ENCODE measurements around a stretch of chr7.

DNA sequence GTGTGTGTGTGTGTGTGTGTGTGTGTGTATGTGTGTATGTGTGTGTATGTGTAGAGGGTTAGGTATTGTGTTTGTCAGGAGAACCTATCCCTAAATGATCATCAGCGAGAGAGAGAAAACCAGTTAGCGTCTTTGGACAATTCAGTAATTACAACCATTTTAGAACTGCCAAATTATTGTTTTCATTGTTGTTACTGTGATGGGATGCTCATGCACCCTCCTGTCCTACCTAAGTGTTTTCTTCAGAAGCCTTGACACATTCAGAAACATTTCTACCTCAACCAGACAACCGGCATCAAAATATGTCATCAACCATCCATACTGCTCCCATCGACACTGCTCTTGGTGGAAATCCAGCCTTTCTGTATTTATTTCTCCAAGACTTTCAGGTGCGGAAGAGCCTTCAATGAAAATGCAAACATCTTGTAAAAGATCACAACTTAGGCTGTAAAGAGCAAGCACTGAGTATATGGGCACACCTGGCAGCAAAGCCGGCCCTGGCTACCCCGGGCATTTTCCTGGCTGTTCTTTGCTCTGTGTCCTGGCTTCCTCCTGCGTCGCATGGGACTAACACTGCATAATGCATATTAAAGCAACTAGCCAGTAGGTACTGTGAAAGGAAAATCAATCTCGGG is 10.1 kb downstream of the JAZF1 start:
- PRO-cap, result no peak

GRCh38 chr7:28409607-28410809 is 2.3 kb upstream of the CREB5 start:
- PRO-cap, result unidirectional peak, minus-strand start at chr7:28410272

DNA sequence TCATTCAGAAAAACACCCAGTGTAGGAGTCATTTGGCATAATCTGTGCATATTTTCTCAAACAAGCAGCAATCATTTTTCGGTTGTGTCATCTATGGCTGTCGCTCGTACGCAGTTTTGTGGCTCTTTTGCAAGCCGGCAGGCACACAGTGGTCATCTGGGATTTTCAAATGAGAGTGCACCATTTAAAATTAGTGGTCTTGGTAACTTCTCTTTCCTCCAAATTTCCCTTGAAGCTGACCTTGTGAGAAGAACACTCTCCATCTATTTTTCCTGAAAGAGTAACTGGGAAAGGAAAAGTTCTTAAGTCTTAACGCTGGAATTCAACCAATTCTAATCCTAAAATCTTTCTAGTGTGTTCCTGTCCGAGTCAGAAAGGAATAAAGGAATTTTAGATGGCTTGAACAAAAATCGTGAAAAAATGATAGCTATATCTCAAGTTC is 20.0 kb downstream of the CREB5 start:
- PRO-cap, result no peak

GRCh38 chr7:28619234-28619683 is 206.9 kb downstream of the CREB5 start:
- PRO-cap, result no peak

GRCh38 chr7:28956078-28957028 is 1.8 kb downstream of the TRIL start:
- PRO-cap, result unidirectional peak, plus-strand start at chr7:28956779

- PRO-cap, result no peak
Observed at GRCh38 chr7:28980485-28981004, 22.4 kb upstream of the TRIL start.

GRCh38 chr7:29193479-29194605 is 733 bp upstream of the CHN2 start:
- PRO-cap, result bidirectional peak, plus-strand start at chr7:29194509, minus-strand start at chr7:29194495

GRCh38 chr7:29197379-29198391 is 3.1 kb downstream of the CHN2 start:
- PRO-cap, result no peak

DNA sequence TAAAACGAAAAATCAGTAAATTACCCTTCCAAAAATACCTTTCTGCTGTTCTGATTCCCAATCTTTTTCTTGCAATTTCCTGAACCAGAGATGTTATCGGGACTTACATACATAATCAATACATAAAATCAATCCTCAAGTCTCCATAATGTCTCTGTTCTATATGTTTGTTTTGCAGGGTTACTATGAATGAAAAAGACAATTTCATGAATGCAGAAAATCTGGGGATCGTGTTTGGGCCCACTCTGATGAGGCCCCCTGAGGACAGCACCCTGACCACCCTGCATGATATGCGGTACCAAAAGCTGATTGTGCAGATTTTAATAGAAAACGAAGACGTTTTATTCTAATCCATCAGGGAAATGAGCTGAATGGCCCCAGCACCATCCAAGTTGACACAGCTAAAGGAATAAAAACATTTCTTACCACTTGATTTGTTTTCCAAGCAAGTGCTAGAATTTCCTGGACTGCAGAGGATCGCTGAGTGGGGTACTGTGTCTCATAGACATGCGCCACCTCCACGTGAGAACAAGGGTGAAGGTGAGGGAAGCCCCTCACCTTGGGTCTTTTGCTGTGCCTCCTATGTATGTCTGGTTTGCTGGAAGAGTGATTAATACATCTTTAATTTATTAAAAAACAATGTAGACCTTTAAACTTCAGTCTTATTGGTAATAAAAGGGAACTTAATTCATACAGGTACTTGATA is 51.1 kb upstream of the PRR15 start:
- PRO-cap, result no peak

DNA sequence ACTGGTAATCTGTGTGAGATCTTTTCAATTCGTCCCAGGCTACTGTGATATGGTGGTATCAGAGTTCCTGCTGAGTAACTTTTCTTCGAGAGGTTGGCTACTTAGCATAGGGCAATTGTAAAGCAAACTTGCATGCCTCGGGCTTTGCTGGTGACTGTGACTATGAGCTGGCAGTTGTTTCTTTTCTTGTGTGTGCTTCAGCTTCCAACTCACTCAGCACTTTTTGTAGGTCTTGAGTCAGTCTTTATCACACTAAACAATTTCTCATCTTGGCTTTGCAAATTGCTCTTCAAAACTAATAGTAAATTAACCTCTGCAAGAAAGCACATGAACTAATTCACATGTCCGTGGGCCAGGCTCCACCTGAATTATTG is 44.3 kb downstream of the PRR15 start:
- PRO-cap, result no peak

DNA sequence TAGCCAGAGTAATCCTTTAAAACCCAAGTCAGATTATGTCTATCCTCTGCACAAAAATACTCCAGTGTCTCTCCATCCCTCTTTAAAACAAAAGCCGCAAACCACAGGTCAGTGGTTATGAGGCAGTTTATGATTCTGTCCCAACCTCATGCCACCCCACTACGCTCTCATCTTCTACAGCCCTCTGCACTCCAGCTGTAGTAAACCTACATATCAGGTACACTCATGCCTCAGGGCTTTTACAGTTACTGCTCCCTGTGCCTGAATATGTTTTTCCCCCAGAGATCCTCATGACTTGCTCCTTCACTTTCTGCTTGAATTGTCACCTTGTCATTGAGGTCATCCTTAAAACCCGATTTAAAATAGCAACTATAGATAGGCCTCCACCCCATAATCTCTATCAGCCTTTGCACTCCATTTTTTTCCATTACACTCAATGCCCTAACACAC is 113.7 kb downstream of the PRR15 start:
- PRO-cap, result no peak

DNA sequence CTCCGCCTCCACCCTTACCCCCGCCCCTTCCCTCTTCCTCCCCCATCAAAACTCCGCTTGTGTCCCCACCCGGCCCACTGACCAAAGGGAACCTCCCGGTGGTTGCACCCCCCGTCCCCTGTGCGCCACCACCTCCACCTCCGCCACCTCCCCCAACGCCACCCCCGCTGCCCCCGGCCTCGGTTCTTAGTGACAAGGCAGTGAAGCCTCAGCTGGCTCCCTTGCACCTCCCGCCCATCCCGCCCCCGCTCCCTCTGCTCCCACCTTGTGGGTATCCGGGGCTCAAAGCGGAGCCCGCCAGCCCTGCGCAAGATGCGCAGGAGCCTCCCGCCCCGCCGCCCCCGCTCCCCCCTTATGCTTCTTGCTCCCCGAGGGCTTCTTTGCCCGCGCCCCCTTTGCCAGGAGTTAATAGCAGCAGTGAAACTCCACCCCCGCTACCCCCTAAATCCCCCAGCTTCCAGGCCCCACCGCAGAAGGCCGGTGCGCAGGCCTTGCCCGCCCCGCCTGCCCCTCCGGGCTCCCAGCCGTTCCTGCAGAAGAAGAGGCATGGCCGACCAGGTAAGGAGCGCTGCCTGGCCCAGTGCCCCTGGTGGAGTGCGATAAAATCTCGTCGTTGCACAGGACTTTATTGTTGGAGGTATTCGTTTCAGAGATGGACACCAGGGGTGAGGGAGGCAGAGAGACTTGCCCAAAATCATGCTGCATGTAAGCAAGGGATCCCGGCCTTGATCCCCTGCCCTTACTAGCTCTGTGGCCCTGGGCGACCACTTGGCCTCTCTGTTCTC is 77.9 kb downstream of the WIPF3 start:
- PRO-cap, result unidirectional peak, minus-strand start at position 450 of the sequence

GRCh38 chr7:29976725-29977040 is 12.9 kb downstream of the SCRN1 start:
- PRO-cap, result no peak

GRCh38 chr7:30032628-30033170 is 4.5 kb downstream of the PLEKHA8 start:
- PRO-cap, result unidirectional peak, minus-strand start at chr7:30032874

DNA sequence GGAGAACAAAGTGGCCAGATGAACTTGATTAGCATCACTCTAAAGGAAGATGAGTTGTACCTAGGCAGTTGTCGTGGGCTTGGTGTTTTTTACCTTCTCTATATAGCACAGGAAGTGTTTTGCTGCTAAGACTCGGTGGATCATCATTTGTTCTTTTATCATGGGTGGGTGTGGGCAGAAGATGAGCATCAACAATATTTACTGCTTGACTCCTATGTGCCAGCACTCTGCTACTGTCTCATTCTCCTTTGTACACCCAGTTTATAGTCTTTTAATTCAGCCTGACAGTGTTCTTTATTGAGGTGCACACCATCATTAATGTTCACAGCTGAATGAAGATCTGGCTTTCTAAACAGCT is 34.0 kb upstream of the ZNRF2 start:
- PRO-cap, result no peak

GRCh38 chr7:30355391-30356490 is 71.3 kb downstream of the ZNRF2 start:
- PRO-cap, result no peak

- PRO-cap, result no peak
Observed at GRCh38 chr7:30429231-30429525, 49.4 kb downstream of the NOD1 start.

DNA sequence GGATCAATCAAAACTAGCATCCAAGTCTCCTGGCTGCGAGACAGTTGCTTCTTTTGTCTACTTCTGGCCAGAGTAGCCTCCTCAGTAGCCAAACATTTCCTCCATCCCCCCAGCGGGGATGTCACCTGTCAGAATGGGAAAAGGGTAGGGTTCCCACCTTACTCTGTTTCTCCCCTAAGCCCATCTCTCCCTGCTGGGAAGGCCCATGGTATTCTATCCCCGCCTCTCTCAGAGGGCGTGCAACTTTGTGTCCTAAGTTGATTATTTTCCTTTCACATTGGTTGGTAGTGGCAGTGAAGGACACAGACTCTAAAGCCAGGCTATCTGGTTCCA is 8.8 kb downstream of the NOD1 start:
- PRO-cap, result no peak

DNA sequence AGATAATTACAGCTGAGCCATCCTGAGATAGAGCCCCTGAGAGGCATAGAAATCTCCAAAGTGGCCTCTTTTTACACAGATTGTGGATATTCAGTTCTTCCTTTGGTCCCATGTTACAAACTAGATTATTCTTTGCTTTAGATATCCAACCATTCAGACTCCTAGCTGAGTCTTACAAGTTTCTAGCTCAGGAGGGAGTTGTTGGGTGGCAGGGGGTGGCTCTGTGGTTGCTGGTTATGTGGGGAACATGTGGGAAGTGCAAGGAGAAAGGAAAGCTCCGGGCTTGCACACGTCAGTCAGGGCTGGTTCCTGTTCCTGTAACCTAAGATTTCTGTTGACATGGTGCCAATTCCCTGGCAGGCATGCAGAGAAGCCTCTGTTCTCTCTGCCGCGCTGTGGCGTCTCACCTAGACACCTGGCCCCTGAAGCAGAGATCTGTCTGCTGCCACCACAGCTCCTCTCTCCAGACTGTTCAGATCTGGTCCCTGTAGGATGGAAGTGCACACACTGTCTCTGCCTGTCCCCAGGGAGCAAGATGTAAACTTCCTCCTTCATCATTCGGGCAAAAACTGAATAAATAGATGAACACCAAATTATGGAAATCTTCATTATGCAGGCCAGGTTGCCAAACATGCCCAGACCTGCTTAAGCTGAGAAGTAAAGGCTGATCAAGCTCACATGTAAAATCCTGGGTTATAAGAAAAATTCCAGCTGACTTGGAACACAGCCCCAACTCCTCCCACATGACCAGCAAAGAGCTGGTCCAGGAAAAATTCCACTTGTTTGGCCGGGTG is 43.6 kb upstream of the GARS1 start:
- PRO-cap, result bidirectional peak, plus-strand start at position 348 of the sequence, minus-strand start at position 238 of the sequence; unidirectional peak, minus-strand start at position 470 of the sequence

- PRO-cap, result no peak
Observed at GRCh38 chr7:30846233-30846833, 65.3 kb upstream of the AQP1 start.